Pericardium fibroblast (primary cell): ENCODE results near the genes ZNF717, GBE1, POU1F1, CGGBP1, CRYBG3, GPR15 and DCBLD2.

GRCh38 chr3:75434168-75434706 lies 229.9 kb upstream of the FRG2C start:
- RAMPAGE, long total RNA = no peak

GRCh38 chr3:75502498-75503112 lies 161.5 kb upstream of the FRG2C start:
- RAMPAGE, long total RNA = no peak

GRCh38 chr3:75785181-75785943 lies at the start of gene ZNF717:
Gene ZNF717, minus strand, starts transcription at chr3:75785549.
- RAMPAGE, long total RNA = start-site peak on the minus strand at chr3:75785535-75785587, 192 and 54 reads in 2 replicates

DNA sequence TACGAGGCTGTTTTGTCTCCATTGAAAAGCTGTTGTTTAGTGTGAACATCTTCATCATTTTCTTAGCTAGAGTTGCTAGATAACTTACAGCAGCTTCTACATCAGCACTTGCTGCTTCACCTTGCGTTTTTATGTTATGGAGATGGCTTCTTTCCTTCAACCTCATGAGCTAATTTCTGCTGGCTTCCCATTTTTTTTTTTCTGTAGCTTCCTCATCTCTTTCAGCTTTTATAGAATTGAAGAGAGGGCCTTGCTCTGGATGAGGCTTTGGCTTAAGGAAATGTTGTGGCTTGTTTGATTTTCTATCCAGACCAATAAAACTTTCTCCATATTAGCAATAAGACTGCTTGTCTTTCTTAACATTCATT lies 379.8 kb upstream of the ZNF717 start:
- RAMPAGE, long total RNA = no peak

DNA sequence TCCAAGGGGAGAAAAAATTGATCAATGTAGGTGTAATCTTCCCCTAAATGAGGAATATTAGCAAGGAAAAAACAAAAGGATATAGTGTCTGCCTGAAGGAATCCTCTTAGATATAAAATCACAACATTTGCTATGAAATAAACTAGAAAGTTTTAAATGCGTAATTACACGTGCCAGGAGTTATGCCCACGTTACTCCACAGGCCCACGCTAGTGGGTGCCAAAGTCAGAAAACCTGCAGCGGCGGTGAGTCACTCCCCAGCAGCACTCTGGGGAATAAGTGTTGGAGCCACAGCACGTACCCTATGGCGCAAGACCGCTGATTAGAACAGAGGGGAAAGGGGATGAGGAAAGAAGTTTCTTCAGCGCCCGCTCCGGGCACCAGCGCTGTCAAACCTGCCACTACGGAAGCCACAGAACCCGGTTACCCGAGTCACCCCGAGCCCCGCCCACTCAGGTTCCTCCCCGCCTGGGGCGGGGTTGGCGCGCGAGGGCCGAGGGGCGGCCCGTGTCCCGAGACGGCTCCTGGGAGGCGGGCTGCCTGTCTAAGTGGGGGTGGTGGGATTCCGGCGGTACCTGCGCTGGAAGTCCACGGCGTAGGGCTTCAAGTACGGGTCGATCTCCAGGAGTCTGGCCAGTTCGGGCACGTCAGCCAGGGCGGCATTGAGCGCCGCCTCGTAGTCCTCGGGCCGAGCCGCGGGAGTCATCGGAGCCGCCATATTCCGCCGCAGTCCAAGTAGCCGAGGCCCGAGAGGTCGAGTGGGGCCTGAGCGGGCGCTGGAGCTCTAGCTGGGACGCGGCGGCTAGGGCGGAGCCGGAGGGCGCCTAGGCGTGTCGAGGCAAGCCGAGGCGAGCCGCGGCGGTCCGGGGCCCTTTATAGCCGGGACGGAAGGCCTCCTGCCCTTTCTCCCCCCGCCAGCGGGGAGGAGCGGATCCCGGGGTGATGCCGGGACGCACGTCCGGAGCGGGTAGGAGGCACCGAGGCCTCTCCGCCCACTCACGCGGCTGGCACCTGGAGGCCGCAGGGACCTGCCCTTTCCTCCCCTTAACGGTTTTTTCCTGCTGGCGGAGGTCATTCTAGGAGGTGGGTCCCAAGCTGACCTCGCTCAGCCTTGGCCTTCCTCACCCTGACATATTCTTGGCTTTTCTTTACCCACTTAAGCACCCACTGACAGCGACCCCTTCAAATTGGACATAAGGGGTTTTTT lies at the start of gene GBE1:
Gene GBE1 (minus strand): TSS at position 846 of the 1,207 bp plus-strand sequence.
- RAMPAGE, long total RNA = start-site peak on the minus strand centred at position 841 of the sequence, 201 bp wide, 1,434 and 600 reads in 2 replicates

GRCh38 chr3:81788615-81789028 lies 27.2 kb upstream of the GBE1 start:
- RAMPAGE, long total RNA = no peak

DNA sequence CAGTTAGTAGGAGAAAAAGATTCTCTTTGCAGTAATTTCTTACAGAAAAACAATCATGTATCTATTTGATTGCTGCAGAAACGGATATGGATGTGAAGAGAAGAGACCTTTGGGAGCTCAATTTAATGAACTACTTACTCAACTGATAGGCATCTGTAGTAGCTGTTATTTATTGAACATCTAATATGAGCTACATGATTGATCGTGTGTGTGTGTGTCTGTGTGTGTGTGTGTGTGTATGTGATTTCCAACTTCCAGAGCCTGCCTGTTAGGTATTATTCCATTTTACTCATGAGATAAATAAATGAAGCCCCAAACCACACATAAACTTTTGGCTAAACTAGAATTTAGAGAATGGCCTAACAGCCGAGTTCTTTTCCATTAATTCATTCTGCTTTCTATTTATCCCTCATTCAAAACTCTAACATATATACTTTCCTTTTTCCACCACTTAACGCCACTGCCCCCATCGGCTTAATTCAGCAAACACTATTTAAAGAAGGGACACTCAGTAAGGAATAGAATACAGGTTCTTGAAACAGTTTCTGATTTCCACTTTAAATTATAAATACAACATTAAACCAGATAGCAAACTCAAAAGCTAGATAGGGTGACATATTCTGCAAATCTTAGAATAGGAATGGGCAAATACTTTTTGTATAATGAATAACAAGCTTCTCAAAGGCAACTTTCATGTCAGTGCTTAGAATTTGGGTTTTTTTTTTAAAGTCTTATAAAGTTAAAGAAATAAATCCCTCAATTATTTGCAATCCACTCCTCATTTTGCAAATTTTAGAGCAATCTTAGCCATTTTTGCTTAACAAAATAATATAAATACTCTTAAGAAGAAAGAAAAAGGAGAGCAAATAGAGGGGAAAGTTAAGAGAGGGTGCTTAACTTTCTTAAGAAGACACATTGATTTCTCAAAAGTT lies 47.9 kb downstream of the VGLL3 start:
- RAMPAGE, long total RNA = no peak

GRCh38 chr3:86991870-86992087 lies 830 bp upstream of the VGLL3 start:
- RAMPAGE, long total RNA = no peak

DNA sequence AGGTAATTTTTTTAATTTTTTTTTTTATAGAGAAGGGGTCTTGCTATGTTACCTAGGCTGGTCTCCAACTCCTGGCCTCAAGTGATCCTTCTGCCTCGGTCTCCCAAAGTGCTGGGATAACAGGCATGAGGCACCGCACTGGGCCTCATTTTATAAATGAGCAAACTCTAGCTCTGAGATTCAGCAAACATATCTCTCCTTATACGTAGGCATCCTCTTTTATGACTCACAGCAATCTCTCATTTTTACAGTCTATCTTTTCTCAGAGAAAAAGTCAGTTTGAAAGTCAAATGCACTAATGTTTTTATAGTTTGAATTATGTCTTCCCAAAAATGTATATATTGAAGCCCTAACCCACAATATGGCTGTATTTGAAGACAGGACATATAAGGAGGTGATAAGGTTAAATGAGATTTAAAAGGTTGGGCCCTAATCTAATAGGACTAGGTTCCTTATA lies 1.2 kb upstream of the VGLL3 start:
- RAMPAGE, long total RNA = no peak

DNA sequence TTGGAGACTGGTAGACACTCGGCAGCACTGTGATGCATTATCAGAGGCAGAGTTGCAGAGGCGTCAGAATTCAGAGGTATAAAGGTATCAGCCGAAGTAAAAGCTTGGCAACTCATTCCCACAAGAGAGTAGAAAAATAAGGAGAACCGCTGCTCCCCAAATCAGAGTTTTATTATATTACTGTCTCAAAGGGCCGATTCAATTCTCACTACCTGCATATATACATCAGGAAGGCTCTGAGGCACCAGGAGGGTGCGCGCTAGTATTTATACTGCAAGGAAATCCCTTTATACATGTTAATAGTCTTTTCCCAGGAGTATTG lies at the start of gene POU1F1:
Gene POU1F1 (minus strand): TSS at position 238 of the 322 bp plus-strand sequence.
- RAMPAGE, long total RNA = no peak

GRCh38 chr3:88058310-88059116 lies at the start of gene CGGBP1:
Gene CGGBP1, minus strand, starts transcription at chr3:88059005.
- RAMPAGE, long total RNA = start-site peak on the minus strand at chr3:88058944-88058986, 540 and 170 reads in 2 replicates

DNA sequence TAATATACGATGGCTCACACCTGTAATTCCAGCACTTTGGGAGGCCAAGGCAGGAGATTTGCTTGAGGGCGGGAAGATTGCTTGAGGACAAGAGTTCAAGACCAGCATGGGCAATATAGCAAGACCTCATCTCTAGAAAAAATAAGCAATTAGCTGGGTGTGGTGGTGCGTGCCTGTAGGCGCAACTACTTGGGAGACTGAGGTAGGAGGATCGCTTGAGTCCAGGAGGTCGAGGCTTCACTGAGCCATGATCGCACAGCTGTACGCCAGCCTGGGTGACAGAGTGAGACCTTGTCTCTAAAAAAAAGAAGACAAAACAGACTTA lies 7.3 kb downstream of the NSUN3 start:
- RAMPAGE, long total RNA = no peak

DNA sequence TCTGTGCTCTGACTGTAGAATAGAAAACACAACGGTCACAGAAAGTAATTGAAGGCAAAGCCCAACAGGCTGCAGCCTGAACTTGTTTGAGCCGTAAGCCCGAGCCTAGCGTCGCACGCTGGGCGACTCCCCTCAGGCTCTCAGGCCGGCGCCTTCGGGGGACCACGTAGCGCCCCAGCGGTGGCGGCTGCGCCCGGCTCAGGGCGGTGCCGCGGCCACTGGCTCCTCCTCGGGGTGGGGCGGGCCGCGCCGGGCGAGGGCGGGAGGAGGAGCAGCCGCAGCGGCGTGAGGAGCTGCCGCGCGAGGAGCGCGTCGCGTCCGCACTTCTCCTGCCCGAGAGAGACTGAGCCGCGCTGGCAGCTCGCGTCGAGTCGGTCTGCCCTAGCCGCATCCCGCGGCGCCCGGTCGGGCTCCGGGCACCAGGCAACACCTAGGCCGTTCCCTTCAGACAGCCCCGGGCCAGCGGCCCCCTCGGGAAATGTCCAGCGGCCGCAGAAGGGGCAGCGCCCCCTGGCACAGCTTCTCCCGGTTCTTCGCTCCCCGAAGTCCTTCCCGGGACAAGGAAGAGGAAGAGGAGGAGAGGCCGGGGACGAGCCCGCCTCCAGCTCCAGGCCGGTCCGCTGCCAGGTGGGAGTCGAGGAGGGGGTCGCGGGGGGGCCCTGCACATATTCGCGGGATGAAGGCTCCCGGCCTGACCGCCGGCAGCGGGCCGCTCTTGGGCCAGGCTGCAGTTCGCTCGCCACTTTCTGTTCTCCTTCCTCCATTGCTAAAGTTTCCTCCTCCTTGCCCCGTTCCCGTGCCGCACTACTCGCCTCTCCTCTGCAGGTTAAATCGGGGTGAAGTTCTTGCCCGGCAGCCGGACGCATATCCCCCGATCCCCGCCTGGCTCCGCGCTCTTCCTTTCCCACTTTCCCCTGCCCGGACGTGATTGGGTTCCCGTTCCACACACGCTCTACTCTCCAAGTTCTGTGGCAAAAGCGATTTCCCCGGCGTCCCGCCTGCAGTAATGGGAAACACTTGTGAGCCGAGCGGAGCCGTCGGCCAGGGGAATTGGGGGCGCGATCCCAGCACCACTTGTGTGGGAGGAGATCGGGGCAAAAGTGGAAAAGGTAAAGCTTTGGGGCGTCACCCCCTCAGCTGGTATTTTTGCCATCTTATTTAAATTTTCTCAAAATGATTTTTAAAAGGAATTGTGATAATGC lies at the start of gene CRYBG3:
Gene CRYBG3 (plus strand): TSS at position 283 of the 1,202 bp plus-strand sequence.
- RAMPAGE, long total RNA = start-site peak on the plus strand centred at position 318 of the sequence, 57 bp wide, 144 and 149 reads in 2 replicates

- RAMPAGE, long total RNA = no peak
These were observed at the start of gene GPR15 for GRCh38 chr3:98531828-98532560. Gene GPR15, plus strand, starts transcription at chr3:98531978.

DNA sequence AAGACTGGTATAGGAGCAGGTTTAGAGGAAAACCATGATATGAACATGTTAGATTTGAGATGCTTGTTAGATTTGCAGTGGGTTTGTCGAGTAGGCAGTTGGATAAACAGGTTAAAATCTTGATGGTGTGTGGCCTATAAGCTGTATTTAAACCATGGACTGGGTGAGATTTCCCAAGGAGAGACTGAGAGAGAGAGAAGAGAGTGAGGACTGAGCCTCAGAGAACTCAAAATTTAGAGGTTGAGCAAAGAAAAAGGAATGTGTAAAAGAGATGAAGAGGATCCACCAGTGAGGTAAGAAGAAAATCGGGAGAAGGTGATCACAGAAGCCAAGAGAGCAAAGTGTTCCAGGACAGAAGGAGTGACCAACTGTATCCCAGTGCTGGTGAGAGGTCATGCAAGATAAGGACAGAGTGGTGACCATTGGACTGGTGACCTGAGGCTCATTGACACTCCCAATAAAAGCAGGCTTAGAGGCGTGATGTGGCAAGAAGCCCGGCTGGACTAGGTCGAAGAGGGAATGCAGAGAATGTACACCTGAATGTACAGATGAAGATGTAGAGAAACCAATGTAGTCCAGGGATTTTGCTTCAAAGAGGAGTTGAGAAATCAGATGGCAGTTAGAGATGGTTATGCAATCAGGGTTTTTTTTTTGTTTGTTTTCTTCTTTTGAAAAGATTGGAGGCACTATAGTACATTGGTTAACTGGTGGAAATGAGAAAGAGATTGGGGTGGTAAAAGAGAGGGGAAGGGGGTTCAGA lies 23.1 kb downstream of the ST3GAL6 start:
- RAMPAGE, long total RNA = no peak

DNA sequence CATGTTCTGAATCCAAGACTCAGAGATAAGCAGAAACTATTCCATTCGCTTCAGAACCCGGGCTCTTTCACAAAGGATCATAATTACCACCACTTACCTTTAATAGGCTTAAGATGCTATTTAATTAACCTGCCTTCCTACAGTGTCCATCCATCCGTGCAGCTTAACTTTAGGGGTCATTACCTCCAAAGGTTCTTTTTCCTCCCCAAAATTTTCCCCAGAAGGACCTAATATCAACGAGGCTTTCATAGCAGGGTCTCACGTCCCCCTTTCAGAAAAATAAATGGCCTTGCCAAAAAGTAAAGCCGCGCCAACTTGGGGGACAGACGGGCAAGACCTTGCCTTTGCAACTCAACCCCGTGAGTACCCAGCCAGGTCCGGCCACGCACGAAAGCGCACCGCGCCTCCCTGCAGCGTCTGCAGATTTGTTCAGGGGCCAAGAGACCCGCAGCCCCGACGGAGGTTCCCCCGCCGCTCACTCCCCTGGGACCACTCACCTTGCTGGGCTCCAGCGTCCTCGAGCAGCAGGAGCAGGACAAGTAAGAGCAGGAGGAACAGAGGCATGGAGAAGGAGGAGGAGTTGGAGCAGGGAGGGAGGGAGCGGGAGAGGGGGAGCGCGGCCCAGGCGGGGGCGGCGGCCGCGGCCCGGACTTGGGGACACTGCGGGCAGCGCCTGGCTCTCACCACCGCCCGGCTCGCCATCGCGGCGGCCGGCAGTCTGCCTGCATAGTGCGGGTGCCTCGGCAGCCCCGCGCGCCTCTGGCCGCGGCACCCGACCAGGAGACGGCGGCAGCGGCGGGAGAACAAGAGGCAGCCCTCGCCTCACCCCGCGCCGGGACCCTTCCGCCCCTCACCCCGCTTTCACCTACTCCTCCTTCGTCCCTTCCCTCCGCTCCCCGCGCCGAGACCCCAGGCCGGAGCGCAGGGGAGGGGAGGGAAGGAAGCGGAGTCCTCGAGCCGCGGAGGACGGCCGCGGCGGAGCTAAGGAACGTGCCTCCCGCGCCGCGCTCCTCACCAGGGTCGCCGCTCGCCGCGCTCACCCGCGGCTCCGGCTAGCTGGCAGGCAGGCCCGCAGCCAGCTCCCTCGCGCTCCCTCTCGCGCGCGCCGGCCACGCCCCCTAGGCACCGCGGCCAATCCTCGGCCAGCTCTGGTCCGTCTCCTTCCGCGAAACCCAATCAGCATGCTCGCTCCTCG lies at the start of gene DCBLD2:
Gene DCBLD2 (minus strand): TSS at position 1,071 of the 1,195 bp plus-strand sequence.
- RAMPAGE, long total RNA = no peak

DNA sequence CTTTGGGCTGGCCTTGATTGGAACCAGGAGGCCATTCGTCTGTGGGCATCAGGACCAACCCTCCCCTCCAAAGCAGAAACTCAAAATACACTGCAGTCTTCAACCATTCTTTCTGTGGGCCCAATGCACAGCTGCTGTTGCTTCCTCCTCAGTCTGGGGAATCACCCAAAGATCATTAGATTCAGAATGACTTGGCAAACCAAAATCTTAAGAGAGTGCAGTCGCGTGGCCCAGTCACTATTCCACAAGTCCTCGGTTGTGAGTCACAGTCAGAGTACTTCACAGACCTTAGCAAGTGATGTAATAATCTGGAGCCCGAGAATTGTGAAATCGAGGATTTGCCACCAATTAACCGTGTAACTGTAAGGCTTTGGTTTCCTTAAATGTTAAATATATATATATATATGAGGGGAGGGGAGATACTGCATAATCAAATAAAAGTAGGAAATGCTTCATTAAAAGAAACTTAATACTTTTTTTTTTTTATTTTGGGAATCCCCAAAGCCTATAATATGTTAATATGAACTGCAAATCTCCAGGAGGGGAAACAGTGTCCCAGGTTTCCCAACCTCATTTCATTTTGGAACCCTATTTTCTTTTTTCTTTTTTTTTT lies 132.4 kb upstream of the COL8A1 start:
- RAMPAGE, long total RNA = no peak

GRCh38 chr3:99636870-99637376 lies 1.5 kb upstream of the COL8A1 start:
- RAMPAGE, long total RNA = no peak

- RAMPAGE, long total RNA = no peak
These were observed 46.2 kb downstream of the COL8A1 start for GRCh38 chr3:99684382-99685191.

GRCh38 chr3:99849579-99850376 lies 32.1 kb downstream of the CMSS1 start:
- RAMPAGE, long total RNA = no peak